ENCODE measurements around a stretch of chr13.

DNA sequence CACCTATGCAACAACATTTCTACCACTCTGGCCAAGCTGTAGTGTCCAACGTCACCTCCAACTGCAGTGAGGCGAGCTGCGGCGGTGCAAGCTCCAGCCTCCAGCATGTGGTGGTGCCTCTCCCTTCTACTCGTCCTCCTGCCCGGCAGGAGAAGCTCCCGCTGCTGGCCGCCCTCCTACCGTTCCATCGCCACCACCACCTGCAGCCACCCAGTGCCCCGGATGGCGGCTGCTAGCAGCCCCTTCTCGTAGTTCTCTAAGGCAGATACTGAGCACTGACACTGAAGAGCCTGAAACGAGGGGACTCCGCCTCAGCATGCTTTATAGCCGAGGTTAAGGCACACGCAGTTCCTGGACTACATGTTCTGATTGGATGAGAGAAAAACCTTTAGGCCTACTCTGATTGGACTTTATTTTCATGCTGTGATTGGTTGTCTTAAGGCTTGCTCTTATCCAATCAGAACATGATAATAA, 63.6 kb downstream of the TUBA3C start:
- PRO-cap, result no peak

- PRO-cap, result no peak
Measured at GRCh38 chr13:19149789-19150021, 31.9 kb downstream of the TUBA3C start.

DNA sequence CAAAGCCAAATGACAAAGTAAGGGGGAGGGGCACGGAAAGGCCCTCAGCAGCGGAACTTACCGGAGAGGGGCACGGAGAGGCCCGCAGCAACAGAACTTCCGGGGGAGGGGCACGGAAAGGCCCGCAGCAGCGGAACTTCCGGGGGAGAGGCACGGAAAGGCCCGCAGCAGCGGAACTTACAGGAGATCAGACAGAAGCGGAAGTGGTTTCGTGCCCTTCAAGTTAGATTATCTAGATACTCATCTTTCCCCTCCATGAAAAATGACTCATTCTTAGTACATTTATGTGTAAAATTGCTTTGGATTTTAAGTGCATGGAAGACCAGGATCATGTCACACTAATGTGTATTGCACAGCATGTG, 25.6 kb upstream of the TPTE2 start:
- PRO-cap, result no peak

DNA sequence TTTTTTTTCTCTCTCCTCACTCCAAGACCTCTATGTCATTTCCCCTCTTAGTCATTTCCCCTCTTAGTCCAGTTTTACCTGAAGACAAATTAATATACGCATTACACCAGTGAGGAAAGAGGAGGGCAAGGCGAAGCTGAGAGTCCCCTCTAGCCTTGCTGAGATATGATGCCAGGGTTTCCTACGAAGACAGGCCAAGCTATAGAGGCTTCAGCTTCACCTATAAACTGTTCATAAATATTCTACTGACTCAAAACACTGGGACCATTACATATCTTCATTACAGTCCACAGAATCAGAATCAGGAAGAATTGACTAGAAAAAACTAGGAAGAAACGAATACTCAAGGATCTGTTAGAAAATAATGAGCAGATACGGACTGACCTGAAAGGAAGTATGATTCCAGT, 43.9 kb downstream of the MPHOSPH8 start:
- PRO-cap, result unidirectional peak, plus-strand start at position 109 of the sequence

DNA sequence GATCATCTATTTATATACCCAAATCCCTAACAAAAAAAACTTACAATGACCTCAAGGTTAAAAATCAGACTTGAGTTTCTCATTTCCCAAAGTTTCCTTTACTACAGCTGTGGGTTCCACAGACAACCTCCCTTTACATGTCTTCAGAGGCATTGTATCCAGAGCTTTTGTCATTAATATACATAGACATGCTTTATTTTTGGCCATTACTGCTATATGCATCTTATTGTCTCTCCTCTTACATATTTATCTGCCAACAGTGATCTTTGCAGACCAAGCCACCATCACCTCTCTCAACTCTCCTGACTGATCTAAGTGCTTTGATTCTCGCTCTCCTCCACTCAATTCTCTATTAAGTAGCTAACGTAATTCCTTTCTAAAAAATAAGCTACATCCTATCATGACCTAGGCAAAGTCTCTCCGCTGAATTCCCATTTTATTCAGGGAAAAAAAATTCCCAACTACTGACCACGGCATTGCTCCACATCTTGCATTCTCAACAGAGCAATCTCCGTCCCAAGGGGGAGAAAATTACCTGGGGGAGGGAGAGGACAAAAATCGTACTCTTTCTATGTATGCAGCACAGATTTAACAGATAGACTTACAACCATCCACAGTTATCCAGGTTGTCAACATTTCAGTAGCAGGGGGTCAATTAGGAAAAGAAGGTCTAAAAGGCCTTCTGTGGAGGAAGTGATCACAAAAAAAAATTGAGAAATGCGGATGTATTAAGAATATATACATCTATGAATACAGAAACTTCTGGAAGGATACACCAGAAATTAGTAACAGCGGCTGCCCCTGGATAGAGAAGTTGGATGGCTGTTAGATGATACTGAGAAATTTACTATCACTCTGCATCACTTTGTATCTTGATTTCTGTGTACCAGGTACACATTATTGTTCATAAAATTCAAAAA, 52.6 kb downstream of the MPHOSPH8 start:
- PRO-cap, result no peak

- PRO-cap, result no peak
Measured at GRCh38 chr13:20119949-20121144, 40.5 kb downstream of the GJA3 start.

- PRO-cap, result no peak
Measured at GRCh38 chr13:20177002-20177604, 15.6 kb downstream of the GJB2 start.

DNA sequence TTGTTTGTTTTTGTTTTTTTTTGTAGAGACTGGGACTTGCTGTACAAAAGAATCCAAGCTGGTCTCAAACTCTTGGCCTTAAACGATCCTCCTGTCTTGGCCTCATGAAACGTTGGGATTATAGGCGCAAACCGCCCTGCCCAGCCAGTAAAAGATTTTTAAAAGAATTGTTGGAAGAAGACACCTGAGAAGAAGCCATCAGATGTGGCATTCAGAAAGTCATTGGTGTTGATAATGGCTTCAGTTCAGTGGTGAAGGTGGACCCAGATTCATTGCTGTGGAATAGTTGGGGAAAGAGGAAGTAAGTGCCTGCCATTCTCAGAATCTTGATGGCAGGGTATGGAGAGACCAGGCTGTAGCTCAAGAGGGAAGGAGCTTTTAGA, 12.8 kb downstream of the GJB6 start:
- PRO-cap, result no peak

DNA sequence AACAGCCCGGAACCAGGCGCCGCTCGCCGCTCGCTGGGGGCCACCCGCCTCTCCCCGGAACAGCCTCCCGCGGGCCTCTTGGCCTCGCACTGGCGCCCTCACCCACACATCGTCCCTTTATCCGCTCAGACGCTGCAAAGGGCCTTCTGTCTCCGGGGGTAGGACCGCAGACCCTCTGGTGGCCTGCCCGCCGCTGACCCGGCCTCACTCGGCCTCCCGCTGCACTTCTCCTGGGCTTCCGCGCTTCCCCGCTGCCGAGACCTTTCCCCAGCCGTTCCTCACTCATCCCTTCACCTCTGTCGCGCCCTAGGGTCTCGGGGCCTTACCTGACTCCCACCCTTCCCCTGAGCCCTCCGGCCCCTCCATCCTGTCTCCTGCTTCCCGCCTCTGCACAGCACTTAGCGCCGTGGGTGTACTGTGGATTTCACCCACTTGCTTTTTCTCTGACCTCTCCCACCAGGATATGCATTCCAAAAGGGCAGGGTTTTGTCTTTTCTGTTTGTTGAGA, 69.7 kb upstream of the GJB6 start:
- PRO-cap, result no peak

DNA sequence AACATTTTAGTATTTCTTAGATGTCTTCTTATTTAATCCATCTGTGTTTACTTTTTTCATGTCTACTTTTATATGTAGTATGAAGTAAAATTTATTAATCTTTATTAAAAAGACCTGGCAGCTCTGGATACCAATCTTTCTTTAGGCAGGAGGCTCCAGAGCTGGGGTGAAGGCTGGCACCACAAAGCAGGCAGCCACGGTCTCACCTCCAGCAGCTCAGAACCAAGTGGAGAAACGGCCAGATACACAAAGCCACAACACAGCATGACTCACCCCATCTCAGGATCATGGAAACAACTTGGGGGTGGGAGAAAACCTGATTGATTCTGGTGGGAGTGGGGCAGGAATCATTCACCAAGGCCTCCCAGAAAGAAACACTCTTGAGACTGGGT, 64.3 kb downstream of the CRYL1 start:
- PRO-cap, result no peak

GRCh38 chr13:20798000-20798483, 24.3 kb upstream of the EEF1AKMT1 start:
- PRO-cap, result no peak

- PRO-cap, result no peak
Measured at GRCh38 chr13:20939469-20940078, 37.0 kb upstream of the XPO4 start.

- PRO-cap, result no peak
Measured at GRCh38 chr13:20945944-20946516, 43.5 kb upstream of the XPO4 start.

GRCh38 chr13:20987488-20988514, 73.6 kb downstream of the LATS2 start:
- PRO-cap, result no peak

GRCh38 chr13:20997616-20998148, 63.7 kb downstream of the LATS2 start:
- PRO-cap, result no peak

DNA sequence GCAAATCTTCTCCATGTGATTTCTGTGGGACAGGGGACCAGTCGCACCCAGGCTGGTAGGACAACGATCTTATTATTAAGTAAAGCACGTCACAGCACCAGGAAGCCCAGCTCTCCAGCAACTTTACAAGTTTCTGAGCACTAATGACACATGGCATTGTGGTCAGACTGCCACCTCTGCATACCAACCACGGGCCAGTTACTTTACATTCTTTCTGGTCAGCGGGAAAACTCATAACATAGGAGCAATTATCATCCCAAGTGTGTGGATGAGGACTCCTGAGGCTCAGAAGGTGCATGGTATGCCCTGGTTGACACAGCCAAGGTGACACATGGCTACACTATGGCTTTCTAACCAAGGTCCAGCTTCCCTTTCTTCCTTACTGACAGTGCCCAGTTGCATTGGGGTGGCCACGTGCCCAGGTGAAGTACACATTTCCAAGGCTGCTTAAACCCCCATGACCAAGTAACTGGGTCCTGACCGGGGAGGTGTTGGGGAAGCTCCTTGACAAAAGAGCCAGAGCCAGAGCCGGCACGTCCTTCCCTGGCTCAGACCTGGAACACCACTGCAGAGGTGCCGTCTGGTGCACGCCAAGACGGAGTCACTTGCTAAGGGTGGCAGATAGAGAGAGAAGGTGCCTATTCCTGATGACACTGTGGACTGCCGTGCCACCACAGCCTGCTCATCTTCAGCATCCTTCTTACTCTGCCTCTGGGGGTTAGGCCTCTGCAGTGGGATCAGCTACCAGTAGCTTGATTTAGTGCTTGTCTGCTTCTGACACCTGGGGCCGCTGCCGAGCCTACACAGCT, 27.2 kb downstream of the LATS2 start:
- PRO-cap, result no peak

- PRO-cap, result no peak
Measured at GRCh38 chr13:21069597-21070081, 8.3 kb upstream of the LATS2 start.

DNA sequence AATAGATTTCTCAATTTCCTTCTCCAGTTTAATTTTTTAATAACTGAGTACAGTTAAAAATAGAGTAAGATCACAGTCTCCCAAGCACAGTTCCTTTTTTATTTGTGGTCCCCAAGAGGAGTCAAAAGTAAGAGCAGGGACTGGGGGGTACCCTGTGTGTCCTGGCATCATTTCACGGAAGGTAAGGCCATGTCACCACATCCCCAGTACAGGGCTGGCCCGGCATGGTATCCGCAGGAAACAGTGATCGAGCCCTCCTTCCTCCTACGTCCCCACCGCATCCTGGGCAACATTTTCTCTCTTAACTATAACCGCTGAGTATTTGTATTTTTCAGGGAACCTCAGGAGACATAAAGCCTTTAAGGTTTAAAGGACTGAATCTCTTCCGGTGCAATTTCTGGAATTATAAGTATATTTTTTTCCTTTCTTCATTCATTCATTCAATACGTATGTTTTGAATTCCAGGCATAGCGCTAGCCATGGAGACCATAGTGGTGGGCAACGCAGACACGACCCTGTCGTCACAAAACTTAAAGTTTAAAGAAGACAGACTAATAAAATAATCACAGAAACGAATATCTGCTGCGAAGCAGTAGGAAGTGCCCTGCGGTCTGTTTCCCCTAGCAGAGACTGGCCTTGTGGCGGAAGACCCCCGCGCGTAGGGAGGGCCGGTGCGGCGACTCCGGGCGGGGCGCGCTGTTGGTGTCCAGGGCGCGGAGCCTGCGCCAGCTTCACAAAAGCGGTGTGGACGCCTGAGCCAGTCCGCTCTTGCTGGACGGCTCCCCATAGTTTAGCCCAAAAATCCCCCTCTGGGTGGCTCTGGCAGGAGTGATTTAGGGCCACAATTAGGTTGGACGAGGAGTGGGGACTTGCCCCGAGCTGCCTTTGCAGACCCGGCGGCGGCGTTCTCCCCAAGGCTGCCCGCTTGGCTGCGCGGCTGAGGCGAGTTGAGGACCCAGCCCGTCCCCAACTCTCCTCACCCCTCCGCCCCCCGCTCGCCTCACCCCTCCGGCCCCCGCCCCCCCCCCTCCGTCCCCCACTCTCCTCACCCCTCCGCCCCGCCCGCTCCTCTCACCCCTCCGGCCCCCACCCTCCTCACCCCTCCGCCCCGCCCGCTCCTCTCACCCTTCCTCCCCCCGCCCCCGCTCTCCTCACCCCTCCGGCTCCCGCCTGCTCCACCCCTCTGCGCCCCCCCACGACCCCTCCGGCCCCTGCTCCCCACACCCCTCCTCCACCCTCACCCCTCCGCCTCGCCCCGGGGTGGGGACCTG, 14.0 kb upstream of the LATS2 start:
- PRO-cap, result unidirectional peak, minus-strand start at position 923 of the sequence; unidirectional peak, minus-strand start at position 974 of the sequence

- PRO-cap, result no peak
Measured at GRCh38 chr13:21616863-21617432, 13.0 kb upstream of the MICU2 start.

GRCh38 chr13:21930567-21931198, 259.8 kb downstream of the FGF9 start:
- PRO-cap, result no peak

Measured in ascending aorta (tissue), 1 donor.